Camera-type eye (tissue), 1 donor: ENCODE data around the gene BMI1.

- RAMPAGE, long total RNA: no peak
These were observed 19.3 kb downstream of the PLXDC2 start for GRCh38 chr10:19835360-19836172.

GRCh38 chr10:19874307-19874964 lies 58.2 kb downstream of the PLXDC2 start:
- RAMPAGE, long total RNA: no peak

DNA sequence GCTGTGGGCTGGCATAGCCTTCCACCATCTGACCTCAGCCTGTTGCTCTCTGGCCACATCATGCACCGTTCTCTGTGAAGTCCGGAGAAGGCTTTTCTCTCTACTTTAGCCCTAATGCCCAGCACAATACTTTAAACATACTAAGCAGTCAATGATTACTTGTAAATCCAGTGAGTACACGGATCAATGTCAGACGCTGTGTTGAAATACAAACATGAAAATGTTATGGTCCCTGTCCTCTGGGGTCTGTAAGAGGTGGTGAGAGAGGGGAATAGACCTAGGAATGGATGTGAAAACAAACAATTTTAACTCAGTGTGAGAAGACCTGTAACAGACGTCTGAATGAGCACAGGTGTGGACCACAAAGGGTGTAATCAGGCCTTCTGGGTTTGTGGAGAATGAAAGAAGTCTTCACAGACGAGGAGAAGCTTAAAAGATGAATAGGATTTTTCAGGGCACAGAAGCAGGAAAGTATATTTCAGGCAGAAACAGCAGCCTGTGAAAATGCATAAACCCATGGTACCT lies 298.1 kb downstream of the PLXDC2 start:
- RAMPAGE, long total RNA: no peak

- RAMPAGE, long total RNA: no peak
These were observed 432.1 kb downstream of the NEBL start for GRCh38 chr10:20465144-20465343.

GRCh38 chr10:21100061-21100776 lies 203.1 kb upstream of the NEBL start:
- RAMPAGE, long total RNA: no peak

- RAMPAGE, long total RNA: no peak
These were observed 276.3 kb upstream of the NEBL start for GRCh38 chr10:21173390-21173757.

DNA sequence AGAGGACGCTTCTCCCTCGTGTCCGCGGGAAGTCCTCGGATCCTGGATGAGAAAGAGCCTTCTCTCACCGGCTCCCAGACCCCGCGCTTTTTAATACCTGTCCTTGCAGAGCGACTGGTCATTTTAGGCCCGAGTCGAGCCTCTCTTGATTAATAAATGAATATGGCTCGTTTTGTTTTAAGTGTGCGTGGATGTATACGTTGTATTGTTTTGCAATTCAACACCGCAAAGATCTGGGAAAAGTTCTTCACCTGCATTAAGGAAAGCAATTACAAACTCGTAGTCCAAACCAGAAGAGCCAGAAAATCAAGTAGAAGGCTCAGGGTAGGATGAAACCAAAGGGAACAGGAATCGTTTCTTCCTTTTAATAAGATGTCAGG lies 277.6 kb upstream of the NEBL start:
- RAMPAGE, long total RNA: no peak

DNA sequence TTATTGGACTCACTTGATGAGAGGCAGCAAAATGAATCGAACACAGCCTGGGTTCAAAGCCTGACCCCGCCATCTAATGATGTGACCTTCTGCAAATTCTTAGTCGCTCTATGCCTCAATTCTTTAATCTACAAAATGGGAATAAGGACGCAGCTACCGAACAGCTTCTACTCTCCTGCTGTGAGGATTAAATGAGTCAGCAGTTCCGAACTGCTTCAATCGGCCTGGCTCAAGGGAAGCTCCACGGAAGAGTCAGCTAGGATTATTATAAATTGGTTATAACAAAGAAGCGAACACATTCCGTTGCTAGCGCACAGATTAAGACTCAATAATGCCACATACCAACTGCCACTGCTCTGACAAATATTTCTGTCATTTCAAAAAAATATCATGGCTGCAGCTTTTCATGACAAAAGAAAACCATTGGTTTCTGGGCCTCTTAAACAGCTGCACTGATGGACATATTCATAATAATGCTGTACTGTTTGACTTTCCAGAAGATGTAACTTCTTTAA lies 278.1 kb upstream of the NEBL start:
- RAMPAGE, long total RNA: no peak

GRCh38 chr10:21292585-21293411 lies 232.7 kb downstream of the SKIDA1 start:
- RAMPAGE, long total RNA: no peak

DNA sequence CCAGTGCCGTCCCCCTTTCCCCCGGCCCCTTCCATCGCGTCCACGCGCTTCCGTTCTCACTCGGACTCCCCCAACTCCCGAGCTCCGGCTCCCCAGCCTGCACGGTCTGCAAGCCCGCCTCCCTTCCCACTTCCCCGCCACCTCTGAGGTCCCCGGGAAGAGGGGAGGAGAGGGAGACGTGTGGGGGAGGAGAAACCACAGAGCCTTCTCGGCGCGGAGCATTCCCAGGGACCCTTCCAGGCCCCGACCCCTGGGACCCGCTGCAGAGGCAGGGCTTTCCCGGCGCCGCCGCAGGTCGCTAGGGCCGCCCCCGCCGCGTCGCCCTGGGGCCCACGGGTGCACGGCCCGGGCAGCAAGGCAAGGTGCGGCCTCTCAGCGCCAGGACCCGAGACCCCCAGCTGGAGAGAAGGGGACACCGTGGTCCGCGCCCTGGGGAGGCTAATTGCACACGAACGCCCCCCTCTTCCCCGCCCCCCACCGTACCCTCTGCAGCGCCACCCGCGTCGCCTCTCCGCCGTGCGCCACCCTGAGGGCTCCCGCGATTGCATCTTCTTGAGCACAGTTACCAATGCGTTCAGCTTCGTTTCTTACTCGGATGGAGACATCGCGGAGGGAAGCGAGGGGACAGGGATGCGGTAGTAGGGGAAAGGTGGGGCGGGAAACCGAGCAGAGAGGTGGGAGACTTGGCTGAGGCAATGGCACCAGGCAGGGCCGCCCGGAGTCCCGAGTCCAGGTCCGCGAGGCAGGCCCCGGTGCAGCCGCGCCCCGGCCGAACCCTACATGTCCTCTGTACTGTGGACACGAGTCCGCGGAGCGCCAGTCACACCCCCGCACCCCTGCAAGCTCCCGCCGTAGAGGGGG lies 29.0 kb downstream of the SKIDA1 start:
- RAMPAGE, long total RNA: no peak

GRCh38 chr10:21508985-21509326 lies 16.5 kb downstream of the SKIDA1 start:
- RAMPAGE, long total RNA: no peak

GRCh38 chr10:21928144-21928824 lies 75.2 kb downstream of the DNAJC1 start:
- RAMPAGE, long total RNA: no peak

- RAMPAGE, long total RNA: no peak
These were observed 74.6 kb downstream of the DNAJC1 start for GRCh38 chr10:21928839-21929356.

DNA sequence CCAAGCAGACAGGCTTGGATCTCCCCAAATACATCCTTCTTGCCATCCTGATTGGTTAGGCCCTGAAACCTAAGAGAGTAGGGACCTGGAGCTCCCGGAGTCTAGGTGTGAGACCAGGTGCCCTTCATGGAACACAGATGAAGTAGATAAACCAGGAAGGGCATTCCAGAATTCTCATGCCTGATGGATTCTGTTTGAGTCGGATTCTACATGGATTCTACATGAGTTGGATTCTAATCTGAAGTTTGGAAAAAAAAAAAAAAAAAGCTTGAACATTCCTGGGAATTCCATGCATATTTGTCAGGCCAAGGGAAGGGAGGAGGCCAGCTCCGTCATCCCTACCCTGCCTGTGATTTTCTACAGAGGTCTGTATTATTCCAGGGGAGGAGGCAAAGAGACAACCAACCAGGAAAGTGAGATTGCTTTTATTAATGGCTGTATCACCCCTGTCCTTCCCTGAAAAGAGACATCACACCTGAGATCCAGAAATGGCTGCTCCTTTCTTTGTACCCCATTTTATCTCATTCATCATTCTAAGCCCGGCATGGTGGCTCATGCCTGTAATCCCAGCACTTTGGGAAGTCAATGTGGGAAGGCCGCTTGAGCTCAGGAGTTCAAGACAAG lies 27.8 kb upstream of the EBLN1 start:
- RAMPAGE, long total RNA: no peak

DNA sequence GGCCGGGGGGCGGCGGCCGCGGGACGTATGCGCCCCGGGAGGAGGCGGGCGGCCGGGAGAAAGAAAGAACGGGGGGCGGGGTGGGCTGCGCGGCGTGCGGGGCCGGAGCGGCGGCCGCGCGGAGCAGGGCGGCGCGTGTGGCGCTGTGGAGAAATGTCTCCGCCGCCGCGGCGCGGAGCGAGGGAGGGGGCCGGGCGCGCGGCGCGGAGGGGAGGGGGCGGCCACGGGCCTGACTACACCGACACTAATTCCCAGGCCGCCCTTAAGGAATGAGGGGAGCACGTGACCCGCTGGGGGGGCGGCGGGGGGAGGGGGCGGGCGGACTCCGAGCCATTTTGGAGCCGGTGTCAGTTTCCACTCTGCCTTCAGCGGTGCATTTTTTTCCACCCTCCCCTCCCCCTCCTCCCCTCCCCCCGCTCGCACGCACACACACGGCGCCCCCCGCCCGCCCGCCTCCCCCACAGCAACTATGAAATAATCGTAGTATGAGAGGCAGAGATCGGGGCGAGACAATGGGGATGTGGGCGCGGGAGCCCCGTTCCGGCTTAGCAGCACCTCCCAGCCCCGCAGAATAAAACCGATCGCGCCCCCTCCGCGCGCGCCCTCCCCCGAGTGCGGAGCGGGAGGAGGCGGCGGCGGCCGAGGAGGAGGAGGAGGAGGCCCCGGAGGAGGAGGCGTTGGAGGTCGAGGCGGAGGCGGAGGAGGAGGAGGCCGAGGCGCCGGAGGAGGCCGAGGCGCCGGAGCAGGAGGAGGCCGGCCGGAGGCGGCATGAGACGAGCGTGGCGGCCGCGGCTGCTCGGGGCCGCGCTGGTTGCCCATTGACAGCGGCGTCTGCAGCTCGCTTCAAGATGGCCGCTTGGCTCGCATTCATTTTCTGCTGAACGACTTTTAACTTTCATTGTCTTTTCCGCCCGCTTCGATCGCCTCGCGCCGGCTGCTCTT lies at the start of gene BMI1:
TSS of gene BMI1 (plus strand) at position 350 of the 942 bp plus-strand sequence.
- RAMPAGE, long total RNA: no peak

- RAMPAGE, long total RNA: no peak
These were observed 5.4 kb upstream of the SPAG6 start for GRCh38 chr10:22339946-22340194.

GRCh38 chr10:22632696-22633513 lies 81.5 kb downstream of the PIP4K2A start:
- RAMPAGE, long total RNA: no peak

GRCh38 chr10:22651199-22652046 lies 63.0 kb downstream of the PIP4K2A start:
- RAMPAGE, long total RNA: no peak

GRCh38 chr10:22682351-22683047 lies 31.9 kb downstream of the PIP4K2A start:
- RAMPAGE, long total RNA: no peak

GRCh38 chr10:22706177-22707193 lies 7.9 kb downstream of the PIP4K2A start:
- RAMPAGE, long total RNA: no peak